GM12892 (cell line): ENCODE measurements around a stretch of chr7.

DNA sequence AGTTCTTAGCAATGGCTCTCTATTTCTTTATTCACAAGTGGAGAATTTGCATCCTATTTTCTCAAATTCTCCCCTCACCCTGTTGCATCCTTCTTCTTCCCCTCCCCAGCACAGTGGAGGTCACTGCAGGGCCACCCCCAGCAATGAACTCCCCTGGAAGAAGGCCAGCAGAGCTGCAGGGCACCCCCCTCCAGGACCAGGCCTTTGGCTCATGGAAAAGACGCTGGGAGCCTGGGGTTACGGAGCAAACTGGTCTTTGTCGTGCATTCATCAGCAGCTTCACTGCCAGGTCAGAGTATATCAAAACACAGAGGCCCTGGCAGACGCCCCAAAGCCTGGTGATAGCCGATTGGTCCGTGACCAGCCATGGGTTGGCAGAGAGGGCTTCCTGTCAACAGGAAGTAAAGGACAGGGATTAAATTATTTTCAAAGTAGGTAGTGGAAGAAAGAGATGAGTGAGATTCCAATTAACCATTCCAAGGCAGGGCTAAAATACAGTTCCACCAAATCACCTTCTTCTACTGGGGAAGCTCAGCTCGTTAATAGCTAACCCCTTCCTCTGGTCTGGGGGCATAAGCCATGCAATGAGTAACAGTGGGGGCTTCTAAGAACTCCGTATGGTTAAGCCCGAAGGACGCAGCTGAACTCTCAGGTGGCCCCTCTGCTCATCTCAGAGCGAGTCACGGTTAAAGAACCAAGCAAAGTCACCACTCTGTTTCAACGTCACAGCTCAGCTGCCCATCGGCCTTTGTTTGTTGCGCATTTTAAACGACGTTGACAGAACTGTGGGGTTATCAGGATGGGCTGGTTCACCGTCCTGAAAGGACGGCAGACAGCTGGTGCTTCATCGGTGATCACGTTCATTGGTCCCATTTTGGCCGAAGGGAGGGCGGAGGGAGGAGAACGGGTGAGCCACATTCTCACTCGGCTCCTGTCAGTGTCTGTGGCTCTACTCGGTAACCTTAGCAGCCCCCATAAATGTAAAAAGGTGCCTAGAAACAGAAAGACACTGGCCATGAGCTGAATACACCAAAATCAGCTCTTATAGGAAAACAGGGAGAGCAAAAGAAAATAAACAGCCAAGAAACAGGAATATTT, 8.8 kb downstream of the PRKAG2 start:
- RRBS, result no CpG with 5 or more reads among the region's 26 CpGs

DNA sequence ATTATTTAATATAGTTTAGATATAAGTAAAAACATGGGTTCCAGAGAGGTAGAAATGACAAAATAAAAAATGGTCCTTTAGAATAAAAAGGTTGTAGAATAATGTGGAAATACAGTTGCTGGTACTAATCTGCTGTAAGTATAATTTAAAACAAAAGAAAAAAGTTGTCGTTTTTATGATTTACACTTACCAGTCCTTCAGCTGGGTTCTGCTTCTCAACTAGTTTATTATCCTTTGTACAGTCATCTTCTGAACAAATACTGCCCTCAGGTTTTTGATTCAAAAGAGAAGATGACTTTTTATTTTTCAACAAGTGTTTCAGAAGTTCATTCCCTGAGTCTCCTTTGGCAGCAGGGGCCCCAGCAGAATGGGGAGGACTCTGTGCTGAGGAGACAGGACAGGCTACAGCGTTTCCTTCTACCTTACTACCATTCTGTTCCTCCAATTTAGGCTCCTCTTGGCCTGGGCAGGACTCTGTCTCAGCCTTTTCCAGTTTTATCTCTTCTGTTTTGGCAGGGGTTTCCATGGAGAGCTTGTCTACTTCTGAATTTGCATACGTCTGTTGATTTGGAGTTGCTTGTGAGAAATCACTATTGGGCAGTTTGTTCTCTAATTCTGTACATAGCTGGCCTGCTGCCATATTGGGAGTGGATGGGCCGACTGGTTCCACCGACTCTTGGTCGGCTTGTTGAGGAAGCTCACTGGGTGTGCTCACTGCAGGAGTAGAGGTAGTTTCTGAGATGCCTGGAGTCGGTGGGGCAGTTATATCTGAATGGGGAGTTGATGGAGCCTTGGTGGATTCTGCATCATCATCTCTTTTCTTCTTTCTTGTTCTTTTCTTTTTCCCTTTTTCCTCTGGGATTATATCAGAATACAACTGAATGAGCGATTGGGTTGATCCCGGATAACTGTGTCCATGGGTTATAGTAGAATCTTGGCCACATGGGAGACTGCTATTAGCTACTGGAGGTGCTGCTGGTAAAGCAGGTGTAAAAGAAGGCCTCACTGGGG, 136.8 kb downstream of the GALNT11 start:
- RRBS, result no CpG with 5 or more reads among the region's 9 CpGs

DNA sequence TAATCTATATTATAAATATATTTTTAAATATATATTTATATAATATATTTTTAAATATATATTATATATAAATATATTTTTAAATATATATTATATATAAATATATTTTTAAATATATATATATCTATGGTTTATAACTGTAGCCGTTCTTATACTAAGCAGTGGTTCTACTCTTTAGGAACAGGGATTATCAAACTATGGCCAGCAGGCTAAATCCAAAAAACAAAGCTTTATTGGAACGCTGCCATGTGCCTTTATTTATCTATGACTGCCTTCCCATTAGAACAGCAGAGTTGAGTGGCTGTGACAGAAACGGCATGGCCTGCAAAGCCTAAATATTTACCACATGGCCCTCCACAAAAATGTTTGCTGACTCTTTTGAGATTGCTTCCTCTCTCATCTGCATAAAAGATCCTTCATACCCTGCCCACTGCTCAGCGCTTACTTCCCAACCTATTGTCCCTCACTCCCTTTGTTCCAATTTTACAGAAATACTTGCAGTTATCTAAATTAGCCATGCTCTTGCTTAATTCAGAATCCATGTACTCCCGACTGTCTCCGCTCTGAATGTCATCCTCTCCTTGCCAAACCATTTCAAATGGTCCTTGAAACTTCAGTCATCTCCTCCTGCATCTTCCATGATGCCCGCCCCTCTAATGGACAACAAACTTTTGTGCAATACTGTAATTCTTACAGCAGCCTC, 1.1 kb downstream of the XRCC2 start:
- RRBS, result no CpG with 5 or more reads among the region's 7 CpGs

DNA sequence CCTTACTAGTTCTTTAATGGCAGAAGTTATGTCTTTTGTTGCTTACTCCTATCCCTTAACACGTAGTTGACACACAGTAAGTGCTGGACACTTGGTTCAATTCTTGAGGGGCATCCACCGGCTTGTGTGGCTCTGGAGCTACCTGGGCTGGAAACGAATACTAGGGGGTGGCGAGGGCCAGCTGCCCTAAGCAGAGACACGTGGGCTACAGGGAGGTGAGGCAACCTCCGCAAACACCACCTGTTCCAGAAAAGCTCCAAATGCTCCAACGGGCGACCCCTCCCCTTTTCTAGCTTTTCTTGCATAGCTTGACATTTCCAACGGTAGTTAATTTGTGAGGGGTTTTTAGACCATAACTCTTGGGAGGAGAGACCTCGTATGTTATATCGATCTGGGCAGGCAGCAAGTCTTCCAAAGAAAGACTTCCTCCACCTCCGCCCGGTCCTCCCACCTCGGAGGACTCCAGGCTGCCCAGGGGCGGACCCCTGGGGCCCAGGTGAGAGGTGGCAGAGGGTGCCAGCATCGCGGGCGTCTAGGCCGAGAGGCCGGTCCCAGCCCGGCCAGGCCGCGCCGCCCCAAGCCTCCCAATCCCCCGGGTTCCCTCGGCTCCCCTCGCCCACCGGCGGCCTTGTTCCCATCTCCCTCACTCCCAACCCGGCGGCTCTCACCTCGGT, 431 bp downstream of the XRCC2 start:
- RRBS, result 5% methylated on average over 5 of the region's 32 CpGs

DNA sequence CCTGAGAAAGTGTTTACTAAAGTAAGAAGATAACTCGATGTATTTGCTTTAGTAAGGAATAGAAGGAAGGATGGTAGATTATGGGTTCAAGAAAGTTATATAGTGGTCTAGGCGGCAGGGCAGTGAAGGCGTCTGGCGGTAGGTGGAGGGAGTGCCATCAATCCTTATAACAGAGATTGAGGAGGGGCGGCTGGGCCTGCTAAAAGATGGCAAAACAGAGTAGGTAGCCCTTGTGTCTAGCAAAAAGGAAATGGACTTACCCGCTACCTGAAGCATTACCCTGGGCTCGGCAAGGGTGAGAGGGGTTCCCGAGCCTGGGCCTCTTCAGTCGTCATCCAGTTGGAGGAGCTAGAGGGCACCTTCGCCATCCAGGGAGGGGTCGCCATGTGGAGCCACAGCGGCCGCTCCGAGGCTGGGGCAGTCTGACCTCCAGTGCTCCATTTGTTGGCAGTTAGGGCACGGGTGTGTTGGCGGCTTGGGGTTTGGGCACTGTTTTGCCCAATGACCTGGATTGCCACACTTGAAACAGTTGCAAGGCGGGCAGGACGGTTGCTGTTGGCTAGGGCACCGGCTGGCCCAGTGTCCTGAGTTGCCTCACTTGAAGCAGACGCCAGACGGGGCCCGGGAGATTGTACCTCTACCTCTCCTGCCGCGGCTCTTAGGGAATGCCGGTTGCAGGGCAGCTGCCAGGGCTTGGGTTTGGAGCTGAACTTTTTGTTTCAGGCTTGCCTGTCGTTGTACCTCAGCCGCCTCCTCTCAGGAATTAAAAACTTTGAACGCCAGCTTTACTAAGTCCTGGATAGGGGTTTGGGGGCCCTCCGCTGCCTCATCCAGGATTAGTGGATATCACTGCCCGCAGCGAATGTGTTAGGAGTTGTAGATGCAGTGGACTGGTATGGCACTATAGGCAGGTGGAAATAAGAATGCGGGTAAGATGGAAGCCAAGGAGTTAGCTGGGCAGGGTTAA, 640.1 kb upstream of the DPP6 start:
- RRBS, result no CpG with 5 or more reads among the region's 32 CpGs

DNA sequence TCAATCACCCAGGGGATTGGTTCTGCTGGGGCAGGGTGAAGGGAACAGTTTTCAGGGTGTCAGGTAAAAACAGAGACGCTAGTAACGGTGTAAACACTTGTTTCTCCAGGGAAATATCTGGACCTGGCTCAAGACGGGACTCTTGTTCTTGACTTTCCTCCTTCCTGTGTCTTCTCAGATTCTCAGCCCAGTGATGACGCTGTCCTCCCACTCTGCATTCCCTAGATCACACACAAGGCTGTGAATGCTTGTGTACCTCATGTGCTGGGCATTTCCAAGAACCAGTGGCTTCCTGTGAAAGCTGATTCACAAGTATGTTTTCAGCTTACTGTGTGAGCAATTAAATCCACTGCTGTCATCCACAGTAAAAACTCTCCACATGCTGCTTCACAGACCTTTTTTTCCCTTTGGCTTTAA, 193.9 kb upstream of the DPP6 start:
- RRBS, result no CpG with 5 or more reads among the region's 4 CpGs

- RRBS, result no CpG with 5 or more reads among the region's 8 CpGs
Observed at GRCh38 chr7:154331328-154331809, 279.2 kb downstream of the DPP6 start.

GRCh38 chr7:155003796-155004187, 868 bp upstream of the PAXIP1 start:
- RRBS, result 2% methylated on average over 8 of the region's 26 CpGs

- RRBS, result no CpG with 5 or more reads among the region's 44 CpGs
Observed at GRCh38 chr7:155071129-155071794, 1.1 kb downstream of the HTR5A start.

- RRBS, result no CpG with 5 or more reads among the region's 3 CpGs
Observed at GRCh38 chr7:155221437-155221900, 76.2 kb upstream of the INSIG1 start.

DNA sequence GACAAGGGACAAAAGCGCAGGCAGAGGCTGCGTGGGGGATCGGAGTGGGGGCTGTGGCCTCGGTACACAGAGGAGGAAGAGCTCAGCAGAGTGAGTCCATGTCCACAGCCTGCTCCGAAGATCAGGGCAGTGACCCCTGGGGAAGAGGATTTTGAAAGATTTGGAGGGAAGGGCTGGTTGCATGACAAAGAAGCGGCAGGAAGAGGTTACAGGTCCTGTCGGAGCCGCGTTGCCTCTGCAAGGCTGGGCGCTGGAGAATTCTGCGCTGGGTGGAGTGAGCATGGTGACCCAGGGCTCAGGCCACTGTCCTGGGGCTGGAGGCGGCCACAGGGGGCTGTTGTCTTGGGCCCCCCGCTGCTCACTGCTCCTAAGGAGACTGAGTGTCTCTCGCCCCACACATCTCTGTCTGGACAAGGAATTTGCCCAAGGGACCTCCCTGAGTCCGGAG, 69.8 kb upstream of the INSIG1 start:
- RRBS, result no CpG with 5 or more reads among the region's 15 CpGs

DNA sequence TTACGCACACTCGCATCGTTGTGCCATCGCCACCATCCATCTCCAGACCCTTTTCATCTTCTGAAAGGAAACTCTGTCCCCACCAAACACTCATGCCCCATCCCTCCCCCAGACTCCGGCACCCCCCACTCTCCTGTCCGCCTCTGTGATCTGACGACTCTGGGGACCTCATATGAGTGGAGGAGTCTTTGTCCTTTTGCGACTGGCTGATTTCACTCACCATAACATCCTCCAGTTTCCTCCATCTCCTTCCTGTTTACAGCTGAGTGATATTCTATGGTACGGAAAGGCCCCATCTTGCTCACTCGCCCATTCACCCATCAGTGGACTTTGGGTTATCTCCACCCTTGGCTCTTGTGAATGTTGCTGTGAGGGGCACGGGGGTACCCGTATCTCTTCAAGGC, 11.9 kb upstream of the INSIG1 start:
- RRBS, result no CpG with 5 or more reads among the region's 12 CpGs

DNA sequence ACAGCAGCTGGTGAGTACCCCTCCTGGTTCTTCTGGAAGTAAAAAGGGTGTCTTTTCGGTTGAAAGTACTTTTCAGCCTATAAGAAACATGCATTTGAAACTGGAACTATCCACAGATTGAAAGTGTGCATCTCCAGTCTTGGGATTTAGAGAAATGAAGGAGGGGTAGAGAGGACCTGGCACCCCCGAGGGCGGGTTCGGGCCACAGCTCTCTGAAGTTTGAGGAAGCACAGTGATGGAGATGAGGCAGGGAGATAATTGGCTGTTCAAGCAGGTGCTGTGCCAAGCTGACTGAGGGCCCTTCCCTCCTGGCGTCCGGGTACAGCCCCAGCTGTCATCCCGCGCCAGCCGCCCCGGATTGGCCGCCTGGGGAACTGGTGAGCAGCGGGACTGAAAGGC, 1.0 kb downstream of the INSIG1 start:
- RRBS, result 2% methylated on average over 5 of the region's 12 CpGs

DNA sequence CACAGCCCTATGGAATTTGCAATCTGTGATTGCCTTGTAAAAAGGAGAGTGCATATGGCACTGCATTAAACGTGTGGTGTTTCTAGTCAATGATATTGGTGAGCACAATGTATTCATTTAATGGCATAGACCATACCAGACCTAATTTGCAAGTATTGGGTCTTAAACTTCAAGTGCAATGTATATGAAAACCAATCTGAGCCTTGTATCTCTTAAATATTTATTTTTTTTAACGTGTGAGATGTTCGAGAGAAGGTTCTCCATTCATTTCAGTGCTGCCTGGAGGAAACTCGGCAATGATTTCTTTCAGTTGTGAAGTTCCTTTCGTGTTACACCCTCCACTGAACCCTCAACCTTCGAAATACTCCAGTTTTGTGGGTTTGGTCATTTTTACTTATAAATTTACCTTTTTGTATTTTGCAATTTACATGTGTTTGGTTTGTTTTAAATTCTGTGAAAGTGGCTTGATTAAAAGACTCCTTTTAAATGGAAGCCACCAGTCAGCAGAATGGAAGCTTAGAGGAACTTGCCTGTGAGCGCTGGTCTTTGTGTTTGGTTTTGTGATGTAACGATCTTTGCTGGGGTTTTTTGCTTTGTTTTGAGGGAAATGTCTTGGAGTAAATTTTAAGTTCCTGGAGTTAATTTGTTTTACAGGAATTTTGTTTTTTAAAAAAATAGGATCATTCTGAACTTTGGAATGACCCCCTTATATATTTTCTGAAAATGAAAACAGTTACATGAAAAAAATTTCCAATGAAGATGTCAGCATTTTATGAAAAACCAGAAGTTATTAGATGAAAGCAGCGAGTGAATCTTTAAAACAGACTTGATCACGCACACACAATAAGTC, 11.7 kb downstream of the INSIG1 start:
- RRBS, result no CpG with 5 or more reads among the region's 10 CpGs

DNA sequence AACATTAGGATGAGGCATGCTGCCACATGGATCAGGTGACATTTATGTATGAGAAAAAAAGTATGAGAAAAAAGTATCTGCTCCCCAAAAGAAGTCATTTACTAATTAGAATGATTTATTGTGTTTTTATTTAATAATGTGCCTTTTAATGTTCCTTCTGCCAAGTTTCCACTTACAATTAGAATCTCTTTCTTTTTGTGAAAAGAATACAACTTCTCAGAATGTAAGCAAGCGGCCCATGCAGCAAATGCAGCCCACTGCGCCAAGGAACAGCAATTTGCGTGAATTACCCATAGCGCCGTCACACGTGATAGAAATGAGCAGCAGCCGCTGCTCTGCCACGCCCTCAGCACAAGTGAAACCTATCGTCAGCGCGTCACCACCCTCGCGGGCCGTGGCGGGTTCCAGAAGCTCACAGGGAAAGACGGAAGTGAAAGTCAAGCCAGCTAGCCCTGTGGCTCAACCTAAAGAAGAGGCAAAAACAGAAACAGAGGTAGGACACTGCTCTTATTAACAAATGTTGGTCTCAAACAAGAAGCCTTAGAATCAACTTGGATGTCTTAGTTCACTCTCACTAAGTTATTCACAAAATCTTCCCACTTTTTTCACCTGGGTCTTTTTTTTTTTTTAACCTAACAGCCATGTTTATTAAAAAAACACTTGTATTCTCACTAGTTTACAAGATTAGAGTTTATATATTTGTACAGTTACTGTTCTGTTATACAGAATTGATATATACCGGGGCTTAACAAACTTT, 70.5 kb downstream of the SHH start:
- RRBS, result no CpG with 5 or more reads among the region's 17 CpGs

- RRBS, result no CpG with 5 or more reads among the region's 12 CpGs
Observed at GRCh38 chr7:155745149-155745778, 67.0 kb downstream of the SHH start.

GRCh38 chr7:155764091-155765012, 47.9 kb downstream of the SHH start:
- RRBS, result no CpG with 5 or more reads among the region's 23 CpGs

GRCh38 chr7:155809355-155809596, 3.0 kb downstream of the SHH start:
- RRBS, result 1% methylated on average over 1 of the region's 11 CpGs

DNA sequence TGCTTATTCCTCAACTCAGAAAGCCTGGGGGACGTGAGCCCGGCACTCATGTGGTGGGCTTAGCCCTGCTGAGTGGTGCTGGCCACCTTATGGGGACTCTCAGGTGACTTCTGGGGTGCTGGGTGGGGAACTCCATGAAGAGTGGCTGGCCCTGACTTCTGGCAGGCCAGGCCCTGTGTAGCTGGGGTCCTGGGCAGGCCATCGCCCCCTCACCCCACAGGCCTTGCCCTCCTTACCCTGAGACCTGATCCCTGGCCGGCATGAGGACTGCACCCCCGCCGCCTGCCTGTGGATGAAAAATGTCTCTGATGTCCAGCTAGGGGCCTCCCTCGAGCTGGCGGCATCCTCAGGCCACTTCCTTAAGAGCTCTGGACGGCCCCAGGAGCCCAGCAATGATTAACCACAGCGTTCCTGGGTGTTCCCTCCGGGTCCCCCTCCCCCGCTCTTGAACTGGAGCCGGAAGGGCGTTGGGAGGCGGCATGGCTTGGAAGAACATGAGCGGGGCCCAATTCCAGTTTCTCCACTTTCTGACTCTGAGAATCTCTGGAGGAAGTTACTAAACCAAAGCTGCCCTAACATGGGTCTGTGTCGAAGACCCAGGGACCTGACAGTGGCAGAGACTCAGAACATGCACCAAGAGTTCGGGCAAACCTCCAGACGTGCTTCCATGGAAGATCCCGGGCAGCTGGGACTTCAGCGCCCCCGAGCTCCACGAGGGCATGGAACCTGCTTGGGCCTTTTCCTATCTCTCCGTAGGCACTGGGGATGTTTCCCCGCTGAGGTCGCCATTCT, 31.9 kb upstream of the SHH start:
- RRBS, result no CpG with 5 or more reads among the region's 26 CpGs

GRCh38 chr7:155885471-155886209, 73.4 kb upstream of the SHH start:
- RRBS, result no CpG with 5 or more reads among the region's 21 CpGs